Bronchus (tissue), 1 donor: ENCODE measurements around the gene TPT1.

DNA sequence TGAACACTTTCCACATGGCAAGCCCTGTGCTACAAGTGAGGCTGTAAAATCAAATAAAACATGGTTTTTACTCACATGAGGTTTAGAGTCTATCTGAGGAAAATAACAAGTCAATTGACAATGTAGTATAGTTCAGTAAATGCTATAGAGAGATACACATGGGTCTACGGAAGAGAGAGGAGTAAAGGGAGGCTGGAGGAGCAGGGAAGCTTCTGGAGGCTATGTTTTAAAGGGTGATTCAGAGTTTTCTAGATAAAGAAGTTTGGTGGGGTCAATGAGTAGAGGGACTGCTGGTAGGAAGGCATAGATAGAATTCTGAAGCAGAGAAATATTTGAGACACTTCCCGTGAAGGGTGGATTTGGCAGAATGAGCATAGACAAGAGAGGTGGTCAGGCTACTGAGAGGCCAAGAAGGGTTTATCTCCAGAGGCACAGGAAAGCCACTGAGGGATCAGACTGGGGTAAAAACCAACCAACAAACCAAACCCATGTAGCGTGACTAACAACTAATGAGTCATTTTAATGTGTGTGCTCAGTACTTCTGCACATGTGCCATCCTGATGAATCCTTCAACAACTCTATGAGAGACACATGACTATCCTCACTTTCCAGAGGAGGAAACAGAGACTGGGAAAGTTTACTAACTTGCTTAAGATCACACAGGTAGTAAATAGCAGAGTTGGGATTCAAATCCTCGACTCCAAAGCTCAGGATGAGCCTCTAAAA, 60.0 kb upstream of the SERP2 start:
- PRO-cap: no peak

- PRO-cap: no peak
Observed at GRCh38 chr13:44362158-44362580, 11.5 kb upstream of the SERP2 start.

DNA sequence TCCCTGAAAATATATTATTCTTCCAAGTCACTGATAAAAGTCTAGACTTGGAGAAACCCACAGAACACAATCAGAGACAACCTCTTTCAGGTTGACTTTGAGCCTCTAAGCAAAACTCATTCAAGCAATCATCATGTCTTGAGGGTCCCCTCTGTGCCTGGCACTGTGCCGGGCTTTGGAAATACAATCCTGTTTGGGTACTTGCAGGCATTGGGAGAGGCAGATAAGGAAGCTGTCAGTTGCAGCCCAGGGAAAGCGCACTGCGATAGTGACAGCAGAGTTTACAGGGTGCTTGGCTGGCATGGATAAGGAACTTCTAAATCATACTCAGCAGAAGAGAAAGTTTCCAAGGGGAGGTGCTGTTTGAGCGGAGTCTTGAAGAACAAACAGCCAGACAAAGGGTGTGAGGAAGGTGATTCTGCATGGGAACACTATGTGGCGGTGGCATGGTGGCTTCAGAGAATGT, 9.0 kb downstream of the SERP2 start:
- PRO-cap: no peak

DNA sequence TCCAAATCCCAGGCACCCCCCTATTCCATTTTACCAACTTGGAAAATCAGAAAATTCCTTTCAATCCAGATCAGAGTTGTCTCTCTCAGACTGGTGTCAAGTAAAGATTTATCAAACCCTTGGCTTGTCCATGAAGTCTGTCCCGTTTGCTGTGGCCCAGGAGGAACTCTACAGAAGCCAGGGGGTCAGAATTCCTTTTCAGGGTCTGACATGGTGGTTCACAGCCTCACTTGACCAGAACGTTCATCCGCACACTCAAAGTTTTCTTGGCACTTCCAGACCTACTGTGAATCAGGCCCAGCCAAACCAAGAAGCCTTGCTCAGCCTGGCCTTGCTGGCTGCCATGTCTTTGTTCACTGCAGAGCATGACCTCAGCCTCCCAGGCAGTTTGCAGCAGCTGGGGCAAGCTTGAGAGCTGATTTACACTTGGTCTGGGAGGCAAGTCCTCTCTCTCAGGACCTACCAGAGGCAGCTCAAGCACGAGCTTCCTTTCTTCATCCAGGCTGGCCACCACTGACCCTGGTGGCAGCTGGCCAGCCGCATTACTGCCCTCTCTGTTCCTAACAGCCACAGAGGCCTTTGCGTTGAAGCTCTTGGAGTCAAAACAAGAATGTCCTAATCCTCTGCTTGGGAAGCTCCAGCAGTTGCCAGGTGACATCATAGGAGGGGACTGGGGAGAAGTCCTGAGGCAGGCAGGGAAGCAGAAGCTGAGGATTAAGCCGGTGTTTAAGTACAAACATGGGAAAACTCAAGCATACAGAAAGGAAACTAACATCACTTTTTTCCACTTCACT, 85.8 kb downstream of the NUFIP1 start:
- PRO-cap: bidirectional peak, plus-strand start at position 677 of the sequence, minus-strand start at position 515 of the sequence

DNA sequence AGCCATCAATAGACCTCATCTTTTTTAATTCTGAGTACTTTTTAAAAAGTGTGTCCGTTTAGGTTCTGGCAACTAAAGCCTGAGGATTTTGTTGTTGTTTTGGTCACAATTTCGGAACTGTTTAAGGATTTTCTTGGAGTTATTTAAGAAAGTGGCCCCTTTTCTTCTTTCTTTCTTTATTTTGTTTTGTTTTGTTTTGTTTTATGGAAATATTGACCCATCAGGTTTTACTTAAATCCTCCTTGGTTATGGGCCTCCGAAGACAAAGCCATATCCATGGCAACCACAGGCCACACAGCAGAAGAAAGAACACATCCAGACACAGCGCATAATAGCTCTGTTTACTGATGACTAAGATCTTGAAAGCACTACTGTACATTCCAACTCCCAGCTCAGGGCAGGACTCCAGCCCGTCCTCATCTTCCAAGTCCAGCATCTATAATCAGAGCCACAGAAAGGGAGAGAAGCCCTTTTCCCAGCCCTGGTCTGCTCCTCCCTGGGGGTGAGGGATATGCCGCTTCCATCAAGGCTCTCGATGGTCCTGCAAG, 84.4 kb downstream of the NUFIP1 start:
- PRO-cap: no peak

DNA sequence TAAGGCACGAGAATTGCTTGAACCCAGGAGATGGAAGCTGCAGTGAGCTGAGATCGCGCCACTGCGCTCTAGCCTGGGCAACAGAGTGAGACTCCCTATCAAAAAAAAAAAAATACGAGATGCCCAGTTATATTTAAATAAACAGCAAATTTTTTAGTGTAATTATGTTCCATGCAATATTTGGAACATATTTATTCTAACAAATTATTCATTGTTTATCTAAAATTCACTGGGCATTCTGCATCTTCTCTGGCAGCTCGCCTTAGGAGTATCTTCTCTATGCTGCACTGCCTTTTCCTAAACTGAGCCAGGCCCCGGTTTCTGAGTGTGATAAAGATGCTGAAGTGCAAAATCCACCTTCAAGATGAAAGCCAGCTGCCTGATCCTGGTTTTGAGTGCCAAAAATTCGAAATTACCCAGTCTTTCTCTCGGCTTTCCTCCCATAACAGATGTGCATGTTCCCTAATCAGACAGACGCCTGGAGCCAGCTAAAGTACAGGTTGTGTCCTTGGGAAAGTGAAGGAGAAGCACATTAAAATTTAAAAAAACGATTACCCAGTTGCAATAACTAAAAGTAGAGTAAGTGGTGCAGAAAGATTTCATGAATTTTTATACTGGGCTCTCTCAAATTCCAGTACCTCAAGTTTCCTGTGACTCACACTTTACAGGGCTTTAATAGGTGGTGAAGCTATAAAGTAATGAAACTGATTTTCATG, 65.1 kb upstream of the GTF2F2 start:
- PRO-cap: no peak

DNA sequence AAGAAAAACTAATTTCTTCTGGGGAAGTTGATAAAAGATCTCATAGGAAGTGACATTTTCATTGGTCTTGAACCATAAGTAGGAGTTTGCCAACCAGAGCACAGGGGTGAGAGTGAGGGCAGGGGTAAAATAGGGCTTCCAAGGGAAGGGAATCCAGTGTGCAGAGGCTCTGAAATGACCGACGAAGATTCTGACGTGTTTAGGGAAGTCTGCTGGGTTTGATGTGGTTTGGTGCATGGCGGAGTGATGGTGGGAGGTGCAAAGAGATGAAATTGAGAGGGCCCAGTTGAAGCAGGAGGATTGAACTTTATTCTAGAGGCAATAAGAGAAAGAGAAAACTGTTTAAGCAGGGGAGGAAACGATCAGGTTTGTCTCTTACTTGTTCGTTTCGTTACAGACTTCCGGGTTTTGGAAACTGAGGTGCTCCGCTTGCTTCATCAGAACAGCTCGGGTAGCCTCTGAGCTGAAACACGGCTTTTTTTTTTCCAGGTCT, 659 bp upstream of the GTF2F2 start:
- PRO-cap: bidirectional peak, plus-strand start at position 236 of the sequence, minus-strand start at position 192 of the sequence

GRCh38 chr13:45151596-45152092, 31.3 kb downstream of the GTF2F2 start:
- PRO-cap: no peak

GRCh38 chr13:45295373-45295920, 45.5 kb downstream of the TPT1 start:
- PRO-cap: no peak

- PRO-cap: no peak
Observed at GRCh38 chr13:45334769-45335714, 5.9 kb downstream of the TPT1 start.

DNA sequence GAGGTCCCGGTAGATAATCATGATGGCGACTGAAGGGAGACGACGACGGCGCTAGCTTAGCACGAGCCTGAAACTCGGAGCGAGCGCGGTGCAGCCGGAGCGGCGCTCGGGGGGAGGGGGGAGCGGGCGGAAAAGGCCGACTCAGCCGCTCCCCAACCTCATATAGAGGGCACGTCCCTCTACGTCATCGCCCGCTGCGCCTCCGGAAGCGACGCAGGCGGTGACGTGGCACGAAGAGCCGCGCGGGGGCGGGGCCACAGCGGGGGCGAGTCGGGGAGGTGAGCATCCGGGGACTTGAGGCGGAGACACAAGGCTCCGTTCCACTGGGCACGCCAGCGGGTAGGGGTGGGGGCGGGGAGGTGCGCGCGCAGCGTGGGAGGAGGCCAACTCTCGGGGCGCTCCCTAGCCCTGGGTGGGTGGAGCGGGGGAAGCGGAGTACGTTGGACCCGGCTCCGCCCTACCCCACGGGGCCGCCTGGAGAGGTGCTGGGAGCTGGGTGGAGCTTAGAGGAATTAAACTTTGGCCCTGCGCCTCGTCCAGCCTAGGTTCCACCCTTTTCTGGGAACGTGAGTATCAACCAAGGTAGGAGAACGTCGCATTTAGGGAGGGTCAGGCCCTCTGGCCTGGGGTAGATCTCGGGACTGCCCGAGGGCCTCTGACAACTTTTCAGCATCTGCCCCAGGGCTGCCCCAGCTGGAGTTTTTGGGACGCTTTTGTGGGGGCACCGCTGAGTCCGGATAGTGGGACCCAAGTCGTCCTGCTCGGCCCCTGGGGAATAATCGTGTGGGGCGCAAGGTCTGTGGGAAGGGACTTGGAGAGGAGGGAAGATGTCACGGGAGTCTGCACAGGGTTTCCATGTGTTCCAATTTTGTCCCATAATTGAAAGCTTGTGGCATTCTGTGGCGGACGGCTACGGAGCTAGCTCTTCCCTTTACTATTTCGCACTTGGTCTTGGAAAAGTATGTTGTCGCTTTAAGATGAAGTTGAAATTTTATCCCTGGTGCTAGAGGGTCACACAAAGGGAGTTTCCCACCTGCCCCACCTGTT, at the start of gene TPT1:
Gene TPT1, minus strand, starts transcription at position 135 of the 1,047 bp plus-strand sequence.
- PRO-cap: bidirectional peak, plus-strand start at position 602 of the sequence, minus-strand start at position 135 of the sequence

GRCh38 chr13:45367991-45368490, 27.1 kb upstream of the TPT1 start:
- PRO-cap: no peak

DNA sequence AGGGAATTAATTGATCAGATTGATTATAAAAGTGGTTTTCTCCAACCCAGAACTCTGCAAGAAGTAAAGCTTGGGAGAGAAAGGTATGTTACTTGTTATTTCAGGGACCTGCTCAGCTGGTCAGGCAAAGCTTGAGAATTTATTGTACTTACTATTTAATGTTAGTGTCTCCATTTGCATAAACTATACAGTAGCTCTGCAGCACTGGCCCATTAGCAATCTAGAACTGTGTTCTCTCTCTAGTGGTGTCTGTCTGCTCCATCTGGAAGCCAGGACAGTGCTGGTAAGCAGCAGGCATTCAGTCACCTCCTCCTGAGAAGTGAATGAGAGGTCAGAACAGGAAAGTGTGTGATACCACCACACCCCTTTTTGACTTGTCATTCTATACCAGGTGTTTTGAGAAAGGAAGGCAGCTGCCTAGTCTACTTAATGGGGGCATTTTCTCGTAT, 3.8 kb downstream of the COG3 start:
- PRO-cap: no peak

DNA sequence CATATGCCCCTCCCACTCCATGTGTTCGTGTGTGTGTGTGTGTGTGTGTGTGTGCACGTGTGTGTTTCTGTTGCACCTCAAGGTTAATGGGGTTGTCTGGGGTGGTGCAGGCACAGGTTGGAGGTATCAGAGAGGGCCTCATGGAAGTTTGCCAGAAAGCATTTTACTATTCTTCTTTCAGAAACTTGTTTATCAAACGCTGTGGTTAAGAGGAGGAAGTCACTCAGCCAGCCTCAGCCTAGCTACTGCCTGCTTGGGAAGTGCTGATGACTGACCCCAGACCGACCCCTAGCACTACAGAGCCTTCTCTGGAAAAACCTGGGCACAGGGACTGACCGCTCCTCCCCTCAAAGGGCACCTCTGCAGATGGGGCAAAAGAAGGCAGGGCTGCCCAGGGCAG, 4.0 kb downstream of the SIAH3 start:
- PRO-cap: no peak

- PRO-cap: no peak
Observed at GRCh38 chr13:45967524-45968070, 84.9 kb downstream of the ZC3H13 start.

- PRO-cap: unidirectional peak, plus-strand start at chr13:46097239
Observed at GRCh38 chr13:46096875-46098222, 7.5 kb downstream of the CPB2 start.

DNA sequence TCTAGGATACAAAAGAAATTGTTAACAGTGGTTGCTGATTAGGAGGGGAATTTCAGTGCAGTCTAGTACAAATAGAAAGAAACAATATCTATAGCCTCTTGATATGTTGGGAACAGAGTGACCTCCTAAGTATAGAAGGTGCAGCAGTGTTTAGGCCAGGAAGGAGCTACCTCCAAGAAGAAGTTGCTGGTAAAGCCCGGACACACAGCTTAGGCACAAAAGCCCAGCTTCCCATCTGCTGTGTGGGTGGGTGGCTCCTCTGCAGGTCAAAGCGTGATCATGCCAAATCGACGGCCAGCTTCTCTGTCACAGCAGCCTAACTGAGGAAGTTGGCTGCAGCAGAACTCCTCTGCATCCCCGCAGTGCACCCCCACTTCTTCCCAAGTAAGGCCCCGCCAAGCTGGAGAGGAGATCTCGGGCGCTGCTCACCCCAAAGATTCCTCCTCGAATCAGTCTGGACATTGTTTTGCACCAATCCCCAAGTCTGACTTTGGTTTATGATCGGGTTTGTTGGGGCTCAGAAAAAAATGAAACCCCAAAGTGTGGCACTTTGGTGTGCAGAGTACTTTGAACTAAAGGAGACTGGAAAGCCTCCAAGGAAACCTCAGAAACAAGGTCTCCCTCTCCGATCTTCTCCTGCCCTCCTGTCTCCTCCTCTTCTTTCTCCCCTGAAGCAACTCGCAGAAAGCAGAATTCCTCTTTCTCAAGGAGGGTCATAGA, 19.7 kb upstream of the CPB2 start:
- PRO-cap: no peak

- PRO-cap: no peak
Observed at GRCh38 chr13:46125060-46125864, 20.4 kb upstream of the CPB2 start.

- PRO-cap: no peak
Observed at GRCh38 chr13:46150725-46151425, 31.1 kb downstream of the LCP1 start.

GRCh38 chr13:46165397-46165959, 16.5 kb downstream of the LCP1 start:
- PRO-cap: no peak